Mesenchymal stem cell of the bone marrow (primary cell): ENCODE results near the gene NOS1AP.

DNA sequence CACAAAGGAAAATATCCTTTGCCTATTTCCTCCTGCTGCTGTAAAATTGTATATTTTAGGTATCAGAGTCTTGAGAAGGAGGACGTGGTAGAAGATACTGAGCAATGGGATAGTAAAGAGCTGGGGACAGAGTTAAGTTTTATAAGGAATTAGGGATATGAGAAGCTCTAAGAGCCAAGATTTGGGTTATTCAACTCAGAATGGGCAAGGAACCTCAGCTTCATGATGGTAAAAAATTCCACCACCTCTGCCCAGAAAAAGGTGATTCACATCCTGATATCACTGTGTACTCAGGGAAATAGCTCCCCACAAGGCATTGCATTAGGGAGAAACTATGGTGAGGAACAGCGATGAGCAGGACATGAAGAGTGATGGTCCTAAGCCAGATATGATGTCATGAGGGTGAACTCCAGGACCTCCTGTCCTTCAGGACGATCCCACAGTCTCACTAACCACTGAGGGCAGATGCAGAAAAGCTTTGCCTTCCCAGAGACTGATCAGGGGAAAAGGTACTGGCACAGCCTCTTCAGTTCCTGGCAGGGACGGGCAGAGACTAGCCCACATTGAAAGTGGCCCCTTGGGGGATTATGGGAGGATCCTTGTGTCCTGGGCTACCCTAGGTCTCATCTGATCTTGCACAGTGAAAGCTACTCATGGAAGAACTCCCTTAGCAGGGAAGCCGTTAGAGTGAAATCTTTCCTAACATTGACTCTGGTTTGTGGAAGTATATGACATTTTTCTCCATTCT lies 14.9 kb upstream of the CFAP126 start:
- CAGE, long polyA plus RNA, result no peak

DNA sequence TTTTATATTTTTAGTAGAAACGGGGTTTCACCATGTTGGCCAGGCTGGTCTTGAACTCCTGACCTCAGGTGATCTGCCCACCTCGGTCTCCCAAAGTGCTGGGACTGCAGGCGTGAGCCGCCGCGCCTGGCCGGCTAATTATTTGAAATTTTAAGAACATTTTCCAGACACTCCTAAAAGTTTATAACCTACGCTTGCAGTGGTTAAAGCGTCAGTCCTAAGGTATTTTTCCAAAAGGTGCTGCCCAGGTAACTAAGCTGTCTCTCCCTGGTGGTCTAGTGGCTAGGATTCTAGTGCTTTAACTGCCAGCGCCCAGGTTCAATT lies 52.9 kb upstream of the CFAP126 start:
- CAGE, long polyA plus RNA, result no peak

DNA sequence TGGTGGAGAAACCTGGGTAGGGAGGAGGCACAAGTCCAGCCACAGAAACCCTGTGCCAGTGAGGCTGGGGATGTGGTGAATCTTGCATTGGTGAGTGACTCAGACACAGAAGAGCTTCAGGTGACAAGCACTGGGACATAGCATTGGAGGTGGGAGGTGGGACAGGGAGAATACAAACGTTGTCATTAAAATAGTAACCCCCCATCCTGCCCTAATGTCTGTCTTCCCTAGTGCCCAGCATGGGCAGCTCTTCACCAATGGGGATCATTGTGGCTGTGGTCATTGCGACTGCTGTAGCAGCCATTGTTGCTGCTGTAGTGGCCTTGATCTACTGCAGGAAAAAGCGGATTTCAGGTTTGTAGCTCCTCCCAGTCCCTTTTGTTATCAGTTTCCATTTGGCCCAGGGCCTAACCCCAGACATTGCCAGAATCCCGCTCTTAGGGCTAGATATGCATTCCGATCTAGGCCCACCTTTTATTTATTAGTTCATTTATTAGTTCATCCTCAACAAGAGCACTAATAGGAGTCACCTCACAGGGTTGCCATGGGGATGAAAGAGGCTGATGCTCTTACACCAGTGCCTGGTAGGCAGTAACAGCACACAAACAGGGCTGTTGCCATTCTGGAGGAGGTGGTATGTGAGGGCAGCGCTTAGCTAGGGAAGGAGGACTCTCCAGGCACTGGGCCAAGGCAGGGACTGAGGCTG lies 5.5 kb downstream of the FCGR2A start:
- CAGE, long polyA plus RNA, result no peak

- CAGE, long polyA plus RNA, result no peak
These were observed 8.5 kb downstream of the HSPA6 start for GRCh38 chr1:161532620-161533488.

- CAGE, long polyA plus RNA, result no peak
These were observed 795 bp upstream of the FCGR3A start for GRCh38 chr1:161550384-161550842.

DNA sequence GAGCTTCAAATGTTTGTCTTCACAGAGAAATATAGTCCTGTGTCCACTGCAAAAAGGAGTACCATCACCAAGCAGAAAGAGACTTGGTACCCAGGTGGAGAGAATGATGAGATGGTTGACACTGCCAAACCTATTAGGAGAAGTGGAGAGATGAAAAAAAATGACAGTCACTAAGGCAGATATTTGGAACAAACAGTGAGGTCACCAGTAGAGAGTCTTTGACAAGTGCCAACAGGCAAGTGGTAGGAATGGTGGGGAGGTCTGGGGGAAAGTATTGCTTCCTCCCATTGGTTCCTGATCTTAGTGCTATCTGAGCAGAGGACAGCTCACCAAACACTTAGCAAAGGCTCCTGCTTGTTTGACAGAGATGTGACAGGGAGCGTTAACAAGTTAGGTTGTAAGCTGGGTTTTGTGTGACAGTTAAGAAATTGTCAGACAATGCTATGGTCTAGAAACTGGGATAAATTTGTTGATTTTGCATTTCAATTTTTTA lies 6.4 kb downstream of the FCGR3B start:
- CAGE, long polyA plus RNA, result no peak

DNA sequence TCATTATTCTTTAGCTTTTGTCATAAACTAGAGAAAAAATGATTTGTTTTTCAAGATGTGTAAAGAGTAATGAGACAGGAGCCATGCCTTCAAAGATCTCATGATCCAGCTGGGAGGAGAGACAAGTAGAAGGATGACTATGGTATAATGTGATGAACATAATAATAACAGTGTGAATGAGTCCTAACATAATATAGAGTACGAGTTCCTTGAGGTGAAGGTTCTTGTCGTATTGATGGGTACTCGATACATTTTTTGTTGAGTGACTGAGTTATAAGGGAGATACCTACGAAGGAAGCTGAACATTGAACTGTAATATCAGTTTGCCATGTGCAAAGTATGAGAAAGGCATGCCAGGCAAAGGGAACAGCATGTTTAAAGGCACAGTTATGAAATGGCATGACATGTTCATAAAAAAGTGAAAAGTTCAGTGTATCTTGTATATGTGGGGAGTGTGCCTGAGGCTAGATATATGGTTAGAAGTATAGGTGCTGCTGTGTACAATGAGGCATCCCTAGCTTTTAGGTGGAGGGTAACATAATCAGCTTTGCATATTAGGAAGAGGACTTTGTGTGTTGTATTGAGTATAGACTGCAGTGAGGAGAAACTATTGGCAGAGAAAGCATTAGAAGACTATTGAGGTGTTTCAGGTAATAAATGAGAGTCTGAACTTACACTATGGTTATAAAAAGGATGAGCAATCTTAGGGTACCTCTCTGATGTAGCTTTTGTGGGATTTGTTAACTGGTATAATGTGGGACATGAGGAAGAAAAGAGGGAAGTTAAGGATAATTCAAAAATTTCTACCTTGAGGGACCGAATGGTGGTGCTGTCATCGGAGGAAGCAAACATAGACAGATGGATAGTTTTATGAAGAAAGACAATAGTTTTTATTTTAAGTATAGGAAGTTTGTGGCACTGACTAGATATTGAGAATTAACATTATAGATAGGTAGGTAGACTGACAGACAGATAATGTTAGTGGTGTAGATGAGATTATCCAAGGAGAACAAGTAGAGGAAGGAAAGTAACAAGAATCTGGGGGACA lies 55.4 kb downstream of the ATF6 start:
- CAGE, long polyA plus RNA, result no peak

DNA sequence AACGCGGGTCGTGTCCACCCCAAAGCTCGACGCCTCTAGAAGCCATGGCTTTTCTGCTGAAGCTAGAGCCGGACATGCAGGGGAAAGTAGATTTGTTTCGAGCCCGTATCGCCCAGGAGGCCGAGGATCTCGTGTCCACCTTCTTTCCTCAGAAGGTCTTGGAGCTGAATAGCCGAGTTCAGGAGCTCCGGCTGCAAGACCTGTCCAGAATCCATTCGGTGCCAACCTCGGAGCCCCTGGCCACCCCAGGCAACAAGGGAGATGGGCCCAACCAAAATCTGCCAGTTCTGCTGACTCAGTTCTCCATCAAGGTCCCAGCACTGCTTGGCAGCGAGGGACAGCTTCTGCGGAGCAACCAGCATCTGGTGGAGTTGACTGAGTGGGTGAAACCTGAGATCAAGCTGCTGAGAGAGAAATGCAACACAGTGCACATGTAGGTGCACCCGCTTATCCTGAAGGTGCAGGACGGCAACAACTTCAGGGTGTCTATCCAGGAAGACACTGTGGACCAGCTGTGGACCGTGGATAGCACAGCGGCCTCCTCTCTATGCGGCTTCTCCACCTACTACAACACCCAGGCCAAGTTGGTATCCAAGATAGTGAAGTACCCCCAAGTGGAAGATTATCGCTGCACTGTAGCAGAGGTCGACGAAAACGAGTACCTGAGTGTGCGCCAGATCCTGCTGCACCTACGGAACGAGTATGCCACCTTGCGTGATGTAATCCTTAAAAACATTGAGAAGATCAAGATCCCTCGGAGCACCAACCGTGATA lies 125.0 kb downstream of the ATF6 start:
- CAGE, long polyA plus RNA, result no peak

DNA sequence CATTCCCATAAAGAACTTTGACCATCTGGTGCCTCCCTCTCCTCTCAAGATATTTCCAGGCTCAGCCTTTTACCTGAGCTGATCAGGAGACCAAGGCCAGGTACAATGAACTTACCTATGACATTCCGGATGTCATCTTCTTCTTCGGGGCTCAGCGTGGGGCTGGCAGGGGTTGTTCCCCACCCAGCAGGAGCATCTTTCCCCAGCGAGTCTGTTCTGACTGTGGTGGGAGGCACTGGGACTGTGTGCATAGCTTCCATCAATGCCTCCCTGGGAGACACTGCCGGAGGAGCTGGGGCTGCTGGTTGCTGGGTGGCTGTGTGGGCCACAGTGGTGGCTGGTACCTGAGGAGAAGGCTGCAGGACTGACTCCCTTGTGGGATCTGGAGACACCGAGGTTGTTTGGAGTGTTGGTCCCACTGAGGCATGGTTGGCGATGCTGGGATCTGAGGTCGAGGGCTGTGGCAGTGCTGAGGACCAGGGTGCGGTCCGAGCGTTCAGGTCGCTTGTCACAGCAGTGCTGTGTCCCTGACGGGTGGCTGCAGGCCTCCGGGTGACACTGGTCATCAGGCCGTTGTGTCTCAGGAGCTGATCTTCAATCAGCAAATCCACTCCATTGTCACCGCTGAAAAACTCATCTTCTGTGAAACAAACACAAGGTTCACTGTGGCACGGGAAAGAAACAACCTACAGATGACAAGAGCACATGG lies 25.8 kb downstream of the OLFML2B start:
- CAGE, long polyA plus RNA, result no peak

DNA sequence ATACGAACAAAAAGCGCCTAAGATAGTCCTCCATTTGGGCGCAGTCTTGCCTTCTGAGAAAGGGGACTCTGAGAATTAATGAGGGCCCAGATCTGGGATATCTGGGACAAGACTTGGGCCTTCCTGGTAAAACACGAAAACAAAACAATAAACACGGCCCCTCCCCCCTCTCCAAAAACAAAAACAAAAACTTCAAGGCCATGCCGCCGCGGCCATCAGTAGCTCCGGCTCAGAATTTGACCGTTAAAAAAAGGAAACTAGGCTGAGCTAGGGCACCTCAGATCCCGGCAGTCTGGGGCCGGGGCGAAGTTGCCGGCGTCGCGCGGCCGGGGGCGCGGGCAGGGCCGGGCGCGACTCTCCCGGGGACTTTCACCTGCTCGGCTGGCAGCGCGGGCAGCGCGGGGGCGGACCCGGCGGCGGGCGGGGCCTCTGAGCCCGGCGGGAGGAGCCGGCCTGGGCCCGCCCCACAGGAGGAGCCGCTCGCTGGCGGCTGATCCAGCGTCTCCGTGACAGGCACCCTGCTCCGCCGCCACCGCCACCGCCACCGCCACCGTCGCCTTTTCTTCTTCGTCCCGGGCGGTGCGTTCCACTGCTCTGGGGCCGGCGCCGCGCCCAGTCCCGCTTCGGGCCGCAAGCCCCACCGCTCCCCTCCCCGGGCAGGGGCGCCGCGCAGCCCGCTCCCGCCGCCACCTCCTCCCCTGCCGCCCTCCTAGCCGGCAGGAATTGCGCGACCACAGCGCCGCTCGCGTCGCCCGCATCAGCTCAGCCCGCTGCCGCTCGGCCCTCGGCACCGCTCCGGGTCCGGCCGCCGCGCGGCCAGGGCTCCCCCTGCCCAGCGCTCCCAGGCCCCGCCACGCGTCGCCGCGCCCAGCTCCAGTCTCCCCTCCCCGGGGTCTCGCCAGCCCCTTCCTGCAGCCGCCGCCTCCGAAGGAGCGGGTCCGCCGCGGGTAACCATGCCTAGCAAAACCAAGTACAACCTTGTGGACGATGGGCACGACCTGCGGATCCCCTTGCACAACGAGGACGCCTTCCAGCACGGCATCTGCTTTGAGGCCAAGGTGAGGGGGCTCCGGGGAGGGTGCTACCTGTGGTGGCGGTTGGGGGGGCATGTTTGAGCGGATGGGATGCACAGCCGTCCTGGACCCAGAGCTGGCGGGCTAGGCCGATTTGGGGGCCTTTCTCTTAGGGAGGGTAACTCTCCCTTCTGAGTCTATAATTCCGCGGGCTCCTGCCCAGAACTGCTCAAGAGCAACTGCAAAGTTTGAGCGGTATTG lies at the start of gene NOS1AP:
Gene NOS1AP, plus strand, starts transcription at position 467 of the 1,274 bp plus-strand sequence.
- CAGE, long polyA plus RNA, result no peak

GRCh38 chr1:162131307-162131869 lies 61.9 kb downstream of the NOS1AP start:
- CAGE, long polyA plus RNA, result no peak

- CAGE, long polyA plus RNA, result no peak
These were observed 98.7 kb downstream of the NOS1AP start for GRCh38 chr1:162168080-162168613.

DNA sequence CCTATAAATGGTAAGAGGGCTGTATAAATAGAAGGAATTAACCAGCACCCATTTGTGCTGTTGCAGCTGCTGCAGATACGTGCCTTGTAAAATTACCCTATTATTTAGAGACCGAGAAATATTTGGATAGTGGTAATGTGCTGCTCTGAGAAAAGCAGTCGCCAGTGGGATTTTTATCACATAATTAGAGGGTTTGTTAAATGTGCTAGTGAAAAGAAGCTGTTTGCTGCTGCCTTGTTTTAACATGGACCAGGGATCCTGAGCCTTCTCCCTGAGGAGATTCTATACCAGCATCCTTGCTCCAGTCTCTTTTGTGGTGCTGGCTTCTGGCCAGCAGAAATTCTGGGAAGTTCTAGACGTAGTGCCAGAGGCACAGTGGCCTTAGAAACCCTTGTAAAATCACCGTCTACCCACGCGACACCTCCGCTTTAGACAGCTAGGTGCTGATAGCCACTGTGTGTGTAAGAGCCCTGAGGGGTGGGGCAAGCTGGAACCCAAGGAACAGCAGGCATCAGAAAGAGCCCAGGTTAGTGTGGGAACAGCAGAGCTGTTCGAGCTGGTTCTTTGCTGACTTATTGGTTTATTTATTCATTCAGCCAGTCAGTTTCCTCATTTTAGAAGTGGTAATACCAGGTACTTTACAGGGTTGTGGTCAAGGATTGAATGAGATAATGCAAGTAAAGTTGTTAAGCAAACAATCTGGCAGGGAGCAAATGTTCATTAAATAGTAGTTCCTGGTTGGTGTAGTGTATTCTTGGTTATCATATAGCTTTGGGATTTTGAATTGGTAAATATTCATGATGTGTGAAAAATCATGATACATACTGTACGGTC lies 137.6 kb downstream of the NOS1AP start:
- CAGE, long polyA plus RNA, result no peak

GRCh38 chr1:162284942-162285542 lies 91.6 kb downstream of the SPATA46 start:
- CAGE, long polyA plus RNA, result no peak

DNA sequence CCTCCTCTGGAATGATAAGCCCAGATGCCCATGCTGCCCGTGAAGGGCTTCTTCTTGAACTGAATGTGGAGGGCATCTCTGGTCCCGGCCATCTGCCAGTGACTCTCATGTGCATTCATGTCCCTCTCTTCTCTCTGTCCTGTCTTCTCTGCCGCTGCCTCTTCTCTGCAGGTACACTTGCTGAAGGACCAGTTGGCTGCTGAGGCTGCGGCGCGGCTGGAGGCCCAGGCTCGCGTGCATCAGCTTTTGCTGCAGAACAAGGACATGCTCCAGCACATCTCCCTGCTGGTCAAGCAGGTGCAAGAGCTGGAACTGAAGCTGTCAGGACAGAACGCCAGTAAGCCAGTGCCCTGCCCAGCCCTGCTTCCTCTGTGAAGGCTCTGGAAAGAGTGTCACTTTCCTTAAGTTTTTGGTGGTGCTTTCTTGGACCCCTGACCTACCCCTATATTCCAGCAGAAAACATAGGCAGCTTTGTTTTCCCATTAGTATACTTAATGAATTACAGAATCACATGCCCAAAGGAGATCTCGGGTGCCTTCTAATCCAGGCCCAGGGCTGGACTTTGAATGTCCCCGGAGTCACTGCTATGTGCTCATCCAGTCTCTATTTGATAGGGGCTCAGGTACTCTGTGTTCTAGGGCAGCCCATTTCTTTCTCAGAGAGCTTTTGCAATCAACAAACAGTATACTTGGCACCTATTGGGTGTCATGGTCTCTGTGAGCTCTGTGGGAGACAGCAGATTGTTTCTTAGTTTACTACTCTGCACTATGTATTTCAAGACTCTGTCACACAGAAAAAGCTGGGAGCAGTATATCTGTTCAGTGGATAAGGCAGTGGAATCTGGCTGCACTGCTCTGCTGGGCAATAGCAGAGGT lies 11.2 kb downstream of the SPATA46 start:
- CAGE, long polyA plus RNA, result no peak

DNA sequence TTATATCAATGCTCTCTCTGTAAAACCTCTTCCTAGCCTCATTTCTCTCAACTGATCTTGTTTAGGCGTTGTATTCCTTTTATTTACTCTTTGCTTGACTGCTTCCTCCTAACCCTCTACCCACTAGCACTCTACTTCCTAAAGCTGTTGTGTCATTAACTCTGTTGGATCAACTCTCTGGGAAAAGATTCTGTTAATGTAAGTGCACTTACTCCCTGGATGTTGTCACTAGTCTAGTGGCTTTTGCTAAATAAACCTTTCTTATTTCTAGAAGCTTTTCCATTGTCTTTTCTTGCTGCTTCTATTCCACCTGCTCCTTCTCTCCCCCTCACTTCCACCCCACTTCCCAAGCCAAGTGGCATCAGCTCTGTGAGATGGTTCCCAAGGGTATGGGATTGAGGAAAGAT lies 6.4 kb downstream of the SPATA46 start:
- CAGE, long polyA plus RNA, result no peak

GRCh38 chr1:162488050-162488644 lies 9.5 kb upstream of the UHMK1 start:
- CAGE, long polyA plus RNA, result no peak

DNA sequence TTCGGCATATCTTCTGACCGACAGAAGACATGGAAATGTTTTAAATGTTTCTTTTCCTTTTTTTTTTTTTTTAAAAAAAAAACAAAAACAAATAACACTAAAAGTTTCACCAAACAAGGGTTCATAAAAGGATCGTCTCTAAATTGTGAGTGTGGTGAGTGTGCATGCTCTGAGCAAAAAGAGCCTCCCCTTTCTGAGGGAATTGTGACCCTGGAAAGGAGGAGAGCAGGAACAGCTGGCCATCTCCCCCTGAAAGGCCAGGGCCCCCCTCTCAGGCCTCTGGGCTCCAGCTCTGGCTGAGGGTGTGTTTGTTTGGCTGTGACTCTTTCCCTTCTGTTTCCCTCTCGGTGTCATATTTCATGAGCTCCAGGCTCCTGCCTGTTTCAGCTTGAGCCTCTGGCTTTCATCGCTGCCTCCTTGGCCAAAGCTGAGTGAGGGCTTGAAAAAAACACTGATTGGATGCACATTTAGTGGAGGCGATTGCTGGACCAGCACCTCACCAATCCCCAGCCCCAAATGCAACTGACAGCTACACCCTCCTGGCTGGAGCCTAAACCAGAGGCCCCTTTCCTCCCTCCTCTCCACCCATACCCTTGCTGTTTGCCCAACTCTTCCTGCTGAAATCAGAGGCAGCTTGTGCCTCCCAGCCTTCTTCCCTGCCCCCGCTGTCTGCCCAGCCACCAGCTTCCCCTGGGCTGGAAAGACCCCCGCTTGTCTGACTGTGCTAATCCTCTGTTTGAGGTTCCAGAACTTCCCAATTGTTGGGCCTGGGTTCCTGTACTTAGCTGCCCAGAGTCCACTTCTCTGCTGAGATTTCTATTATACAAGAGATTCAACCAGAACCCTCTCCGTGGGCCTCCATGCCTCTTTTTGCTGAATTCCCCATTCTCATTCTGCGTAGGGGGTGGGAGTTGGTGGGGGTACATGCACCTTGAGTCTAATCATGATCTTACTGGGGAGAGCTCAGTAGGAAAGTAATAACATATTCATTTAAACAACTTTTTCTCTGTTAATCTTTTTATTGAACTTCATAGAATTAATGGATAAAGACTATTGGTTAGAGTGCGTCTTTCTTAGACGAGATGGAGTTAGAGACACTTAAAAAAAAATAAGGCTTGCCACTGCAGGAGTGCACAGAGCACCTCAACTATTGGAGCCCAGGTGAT lies 64.3 kb downstream of the DDR2 start:
- CAGE, long polyA plus RNA, result no peak

- CAGE, long polyA plus RNA, result no peak
These were observed 71.4 kb downstream of the DDR2 start for GRCh38 chr1:162703675-162703971.

GRCh38 chr1:163071963-163072247 lies 2.7 kb downstream of the RGS4 start:
- CAGE, long polyA plus RNA, result no peak